Metastatic Pancreatic Carcinoma in the Ovary (tissue), 1 donor: ENCODE data around the gene FBXO24.

DNA sequence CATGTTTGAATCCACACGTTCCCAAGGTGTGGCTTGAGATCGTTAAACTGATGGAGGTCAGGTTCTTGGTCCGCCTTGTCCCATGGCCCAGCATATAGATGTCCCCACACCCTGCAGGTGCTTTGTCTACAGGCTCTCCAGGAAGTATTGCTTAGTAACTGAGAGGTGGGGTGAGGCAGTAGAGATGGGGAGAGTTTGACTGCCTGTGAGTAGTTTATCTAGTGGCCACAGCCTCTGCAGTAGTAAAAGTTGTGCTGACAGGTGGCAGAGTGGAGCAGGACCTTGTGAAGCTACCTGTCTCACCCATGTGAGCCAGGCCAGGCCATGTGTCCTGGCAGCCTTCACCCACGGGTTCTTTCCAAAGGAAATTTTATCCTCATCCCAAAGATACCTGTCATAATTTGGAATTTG, 5.4 kb upstream of the PVRIG start:
- PRO-cap = no peak

DNA sequence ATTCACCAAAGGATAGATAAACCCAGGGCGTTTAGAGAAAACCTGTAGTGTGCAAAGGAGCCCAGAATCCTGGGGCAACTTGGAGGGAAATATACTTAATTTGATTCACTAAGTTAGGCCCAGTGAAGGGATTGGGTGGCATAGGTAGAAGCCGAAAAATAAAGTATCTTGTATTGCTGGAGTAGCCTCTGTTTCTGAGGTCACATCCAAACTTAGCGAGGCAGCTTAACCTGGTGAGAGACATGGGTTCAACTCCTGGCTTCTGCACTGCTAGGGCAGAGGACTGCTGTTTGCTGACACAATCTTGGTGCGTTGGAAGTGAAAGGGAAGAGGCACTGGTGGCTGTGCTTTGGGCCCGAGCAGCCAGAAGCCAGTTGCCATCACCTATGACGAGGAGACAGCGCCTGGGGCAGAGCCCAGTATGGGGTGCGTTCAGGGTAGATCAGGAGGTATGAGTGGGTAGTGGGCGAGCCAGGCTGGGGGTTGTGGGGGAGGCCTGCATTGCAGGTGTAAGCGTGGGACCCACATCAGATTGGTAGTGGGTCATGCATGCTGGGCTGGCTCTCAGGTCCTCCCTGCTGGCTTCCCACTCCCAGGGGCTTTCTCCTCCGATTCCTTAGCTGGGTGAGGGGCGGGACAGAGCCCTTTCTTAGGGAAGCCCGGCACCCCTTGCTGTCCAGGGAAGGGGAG, 629 bp upstream of the PVRIG start:
- PRO-cap = no peak

GRCh38 chr7:100334957-100335475, 22.9 kb upstream of the PILRB start:
- PRO-cap = no peak

DNA sequence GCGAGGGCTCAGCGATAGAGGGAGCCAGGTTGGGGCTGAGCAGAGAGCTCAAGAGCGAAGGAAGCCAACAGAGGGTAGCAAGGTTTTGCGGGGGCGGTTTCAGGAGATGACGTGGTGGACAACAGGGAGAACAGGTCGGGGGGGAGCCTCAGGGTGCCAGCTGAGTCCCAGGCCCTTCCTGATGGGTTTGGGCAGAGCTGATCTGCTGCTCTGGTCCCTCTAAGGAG, 6.6 kb upstream of the PILRA start:
- PRO-cap = no peak

DNA sequence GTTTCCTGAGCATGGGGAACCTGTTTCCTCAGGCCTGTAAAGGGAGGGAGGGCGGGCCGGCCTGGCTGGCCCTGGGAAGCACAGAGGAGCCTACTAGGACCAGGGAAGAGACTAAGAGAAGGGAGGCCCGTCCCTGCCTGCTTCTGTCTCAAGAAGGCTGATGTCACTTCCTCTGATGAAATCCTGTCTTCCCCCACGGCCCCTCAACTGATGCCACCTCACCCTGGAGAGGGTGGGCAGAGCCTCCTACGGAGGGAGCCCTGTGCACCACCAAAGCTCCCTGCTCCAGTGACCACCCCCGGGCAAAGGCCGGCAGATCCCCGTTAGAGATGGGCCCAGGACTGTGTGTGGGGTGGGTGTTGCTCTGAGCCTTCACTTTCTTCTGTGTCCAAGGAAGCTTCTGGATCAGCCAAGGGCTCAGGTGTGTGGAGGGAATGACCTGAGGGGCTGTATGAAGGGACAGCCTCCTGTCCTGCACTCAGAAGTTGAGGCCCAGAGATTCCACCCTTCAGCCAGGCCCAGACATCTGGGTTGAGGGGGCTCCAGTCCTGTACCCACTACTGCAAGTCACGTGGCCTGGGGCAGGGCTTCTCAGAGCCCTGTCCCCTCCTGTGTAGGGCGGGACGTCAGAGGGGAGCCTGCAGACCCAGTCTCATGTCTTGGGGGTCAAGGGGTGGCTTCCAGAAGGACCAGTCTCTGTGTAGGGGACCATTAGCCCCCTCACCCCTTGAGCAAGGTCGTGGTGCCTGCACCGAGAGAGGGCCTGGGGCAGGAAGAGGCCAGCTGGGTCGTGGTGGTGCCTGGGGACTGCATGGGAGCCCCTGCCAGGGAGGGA, 815 bp upstream of the PILRA start:
- PRO-cap = bidirectional peak, plus-strand start at position 239 of the sequence, minus-strand start at position 113 of the sequence

DNA sequence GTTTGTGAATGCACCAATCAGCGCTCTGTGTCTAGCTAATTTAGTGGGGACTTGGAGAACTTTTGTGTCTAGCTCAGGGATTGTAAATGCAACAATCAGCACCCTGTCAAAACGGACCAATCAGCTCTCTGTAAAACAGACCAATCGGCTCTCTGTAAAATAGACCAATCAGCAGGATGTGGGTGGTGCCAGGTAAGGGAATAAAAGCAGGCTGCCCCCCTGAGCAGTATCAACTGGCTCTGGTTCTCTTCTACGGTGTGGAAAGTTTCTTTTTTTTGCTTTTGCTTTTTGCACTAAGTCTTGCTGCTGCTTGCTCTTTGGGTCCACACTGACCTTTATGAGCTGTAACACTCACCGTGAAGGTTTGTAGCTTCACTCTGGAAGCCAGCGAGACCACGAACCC, 9.2 kb downstream of the PILRA start:
- PRO-cap = no peak

GRCh38 chr7:100472397-100473461, 6.3 kb downstream of the TSC22D4 start:
- PRO-cap = no peak

GRCh38 chr7:100476018-100476662, 2.9 kb downstream of the TSC22D4 start:
- PRO-cap = no peak

GRCh38 chr7:100586247-100586574, at the start of gene FBXO24:
TSS of gene FBXO24 (plus strand) at chr7:100586328.
- PRO-cap = bidirectional peak, plus-strand start at chr7:100586456, minus-strand start at chr7:100586152

GRCh38 chr7:100589148-100590137, 3.3 kb downstream of the FBXO24 start:
- PRO-cap = no peak

- PRO-cap = no peak
Observed at GRCh38 chr7:100612679-100613819, 709 bp downstream of the MOSPD3 start.

DNA sequence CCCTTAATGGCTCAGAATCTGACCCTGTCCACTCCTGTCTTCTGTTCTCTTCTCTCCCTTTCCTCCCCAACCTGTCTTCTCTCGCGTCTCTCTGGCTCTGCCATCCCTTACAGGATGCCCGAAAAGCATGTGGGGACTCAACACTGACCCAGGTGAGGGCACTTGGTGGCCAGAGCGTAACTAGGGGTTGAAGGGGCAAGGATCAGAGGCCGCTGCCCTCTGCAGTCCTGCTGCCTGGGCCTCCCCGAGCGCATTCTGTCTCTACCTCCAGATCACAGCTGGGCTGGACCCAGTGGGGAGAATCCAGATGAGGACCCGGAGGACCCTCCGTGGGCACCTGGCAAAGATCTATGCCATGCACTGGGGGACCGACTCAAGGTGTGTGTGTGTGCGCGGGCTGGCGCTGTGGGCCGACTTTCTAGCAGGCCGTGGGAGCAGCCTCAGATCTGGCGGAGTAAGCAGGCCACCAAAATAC, 2.9 kb downstream of the GNB2 start:
- PRO-cap = no peak

- PRO-cap = no peak
Observed at GRCh38 chr7:100678855-100679217, 5.3 kb downstream of the GNB2 start.

DNA sequence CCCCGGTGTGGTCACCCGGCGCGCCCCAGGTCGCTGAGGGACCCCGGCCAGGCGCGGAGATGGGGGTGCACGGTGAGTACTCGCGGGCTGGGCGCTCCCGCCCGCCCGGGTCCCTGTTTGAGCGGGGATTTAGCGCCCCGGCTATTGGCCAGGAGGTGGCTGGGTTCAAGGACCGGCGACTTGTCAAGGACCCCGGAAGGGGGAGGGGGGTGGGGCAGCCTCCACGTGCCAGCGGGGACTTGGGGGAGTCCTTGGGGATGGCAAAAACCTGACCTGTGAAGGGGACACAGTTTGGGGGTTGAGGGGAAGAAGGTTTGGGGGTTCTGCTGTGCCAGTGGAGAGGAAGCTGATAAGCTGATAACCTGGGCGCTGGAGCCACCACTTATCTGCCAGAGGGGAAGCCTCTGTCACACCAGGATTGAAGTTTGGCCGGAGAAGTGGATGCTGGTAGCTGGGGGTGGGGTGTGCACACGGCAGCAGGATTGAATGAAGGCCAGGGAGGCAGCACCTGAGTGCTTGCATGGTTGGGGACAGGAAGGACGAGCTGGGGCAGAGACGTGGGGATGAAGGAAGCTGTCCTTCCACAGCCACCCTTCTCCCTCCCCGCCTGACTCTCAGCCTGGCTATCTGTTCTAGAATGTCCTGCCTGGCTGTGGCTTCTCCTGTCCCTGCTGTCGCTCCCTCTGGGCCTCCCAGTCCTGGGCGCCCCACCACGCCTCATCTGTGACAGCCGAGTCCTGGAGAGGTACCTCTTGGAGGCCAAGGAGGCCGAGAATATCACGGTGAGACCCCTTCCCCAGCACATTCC, 858 bp downstream of the EPO start:
- PRO-cap = no peak

DNA sequence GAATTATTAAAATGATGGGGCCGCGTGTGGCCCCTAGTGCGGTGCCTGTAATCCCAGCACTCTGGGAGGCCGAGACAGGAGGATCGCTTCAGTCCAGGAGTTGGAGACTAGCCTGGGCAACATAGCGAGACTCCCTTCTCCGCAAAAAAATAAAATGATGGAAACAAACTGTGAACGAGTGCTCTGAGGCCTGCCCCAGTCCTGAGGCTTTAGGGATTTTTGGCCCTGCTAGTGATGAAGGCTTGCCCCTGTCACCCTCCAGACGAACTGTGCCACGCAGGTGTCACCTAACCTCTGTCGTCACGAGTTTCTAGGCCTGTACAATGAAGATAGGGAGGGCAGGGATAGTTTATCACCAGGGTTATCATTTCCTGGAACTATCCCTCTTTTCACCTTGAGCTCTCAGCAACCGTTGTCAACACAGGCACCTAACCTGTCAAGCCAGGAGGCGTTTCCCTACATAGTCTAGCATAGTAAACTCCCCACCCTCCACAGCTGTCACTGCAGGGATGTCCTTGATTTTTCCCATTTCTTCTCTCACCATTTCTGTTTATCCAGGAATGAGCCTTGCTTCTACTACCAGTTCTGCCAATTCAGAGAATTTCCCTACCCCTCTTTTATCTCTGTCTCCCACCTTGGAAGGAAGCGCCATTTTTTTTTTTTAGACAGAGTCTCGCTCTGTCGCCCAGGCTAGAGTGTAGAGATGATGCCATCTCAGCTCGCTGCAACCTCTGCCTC, 2.1 kb upstream of the ACHE start:
- PRO-cap = no peak

DNA sequence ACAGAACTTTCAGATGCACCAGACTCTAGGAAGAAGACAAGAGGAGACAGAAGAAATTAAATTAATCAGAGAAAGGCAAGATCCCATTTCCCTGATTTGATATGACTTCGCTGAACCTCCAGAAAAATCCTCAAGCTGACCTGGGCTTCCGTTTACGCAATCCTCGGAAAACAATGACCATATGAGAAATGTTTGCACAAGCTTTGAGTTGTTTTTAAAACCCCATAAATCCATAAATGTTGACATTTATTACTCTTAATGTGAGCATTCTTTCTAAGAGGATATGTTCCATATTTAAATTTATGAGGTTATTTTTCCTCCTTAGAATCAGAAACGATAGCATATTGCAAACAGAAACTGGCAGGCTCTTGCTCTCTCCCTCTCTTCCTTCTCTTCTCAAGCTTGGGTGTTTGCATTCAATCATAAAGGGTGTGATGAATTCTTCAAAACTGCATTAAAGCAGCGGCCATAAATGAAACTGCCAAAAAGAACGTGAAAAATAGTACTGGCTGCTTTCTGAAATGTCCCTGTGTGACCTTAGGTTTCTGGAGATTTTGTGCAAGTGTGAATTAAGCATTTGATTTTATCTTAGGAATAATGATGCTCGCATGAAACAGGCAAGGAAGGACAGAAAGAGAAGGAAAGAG, 6.9 kb upstream of the MUC3A start:
- PRO-cap = no peak

- PRO-cap = no peak
Observed at GRCh38 chr7:101090884-101091508, 5.7 kb downstream of the TRIM56 start.

- PRO-cap = unidirectional peak, plus-strand start at chr7:101122160
Observed at GRCh38 chr7:101121704-101122488, 5.0 kb upstream of the SERPINE1 start.

GRCh38 chr7:101173909-101174677, 6.0 kb downstream of the NAT16 start:
- PRO-cap = unidirectional peak, minus-strand start at chr7:101174042

DNA sequence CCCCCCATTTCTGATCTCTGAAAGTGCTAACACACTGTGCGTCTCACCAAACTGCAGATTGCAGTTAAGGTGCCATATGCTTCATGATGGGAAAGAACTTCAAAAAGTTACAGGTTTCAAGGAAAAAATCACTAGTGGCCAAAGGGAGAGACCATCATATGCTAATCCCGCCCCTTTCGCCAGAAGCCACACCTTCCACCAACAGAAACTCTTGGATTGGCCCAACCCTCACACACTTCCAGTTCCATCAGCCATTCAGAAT, 2.2 kb upstream of the NAT16 start:
- PRO-cap = bidirectional peak, plus-strand start outside the sequence, minus-strand start at position 85 of the sequence